SP-49 (cell line): ENCODE measurements around the genes ATP8B3 and SPPL2B.

DNA sequence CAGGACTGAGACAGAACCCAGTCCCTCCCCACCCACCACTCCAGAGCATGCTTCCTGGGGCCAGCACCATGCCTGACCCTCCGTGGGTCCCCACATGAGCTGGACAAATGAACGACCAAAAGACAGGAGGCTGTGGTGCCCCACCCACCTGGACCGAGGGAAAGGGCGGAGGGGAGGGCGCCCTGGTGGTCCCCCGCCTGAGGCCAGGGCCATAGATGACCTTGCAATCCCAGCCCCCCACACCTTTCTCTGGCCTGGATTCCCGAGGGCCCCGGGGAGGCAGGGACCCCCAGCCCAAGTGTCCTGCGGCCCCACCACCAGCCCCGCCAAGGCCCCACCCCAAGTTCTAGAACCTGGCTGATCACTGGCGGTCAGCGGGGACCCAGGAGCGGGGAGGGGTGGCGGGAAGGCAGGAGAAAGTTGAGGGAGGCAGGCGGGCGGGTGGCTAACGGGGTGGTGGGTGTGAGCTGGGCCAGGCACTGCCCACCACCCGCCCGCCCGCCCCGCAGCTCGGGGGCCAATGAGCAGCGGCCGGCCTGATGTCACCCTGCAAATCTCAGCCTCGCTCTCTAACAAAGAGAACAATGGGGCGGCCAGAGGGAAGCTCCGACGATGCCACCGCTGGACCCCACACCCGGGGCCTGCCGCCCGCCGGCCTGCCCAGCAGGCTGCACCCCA lies 1.8 kb downstream of the MEX3D start:
- PRO-cap = bidirectional peak, plus-strand start at position 572 of the sequence, minus-strand start at position 422 of the sequence

DNA sequence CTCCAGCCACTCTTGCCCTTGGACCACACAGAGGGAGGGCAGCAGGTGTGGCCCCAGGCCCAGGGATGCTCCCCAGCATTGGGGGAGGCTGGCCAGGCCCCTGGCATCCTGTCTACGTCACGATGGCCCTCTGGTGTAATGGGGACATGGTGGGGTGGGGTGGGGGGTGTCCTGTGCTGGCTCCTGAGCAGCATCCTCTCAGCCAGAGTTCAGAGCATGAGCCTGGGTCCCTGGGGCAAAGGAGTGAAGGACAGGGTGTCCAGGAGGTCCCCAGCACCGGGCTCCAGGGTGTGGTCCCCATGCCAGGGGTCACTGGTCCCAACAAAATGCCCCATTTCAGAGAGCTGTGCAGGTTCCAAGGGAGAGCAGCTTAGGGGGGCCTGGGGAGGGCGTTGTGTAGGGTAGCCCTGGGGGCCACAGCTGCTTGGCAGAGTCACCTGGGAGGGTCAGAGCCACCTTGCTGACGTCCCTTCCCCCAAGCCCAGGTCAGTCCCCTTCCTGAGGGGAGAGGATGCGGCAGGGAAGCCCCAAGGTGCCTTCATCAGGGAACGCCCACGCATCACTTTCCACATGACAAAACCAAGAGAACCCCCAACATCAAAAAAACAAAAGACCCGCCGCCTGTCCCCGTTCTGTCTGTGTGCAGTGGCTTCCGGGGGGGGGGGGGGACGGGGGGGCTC lies 5.1 kb upstream of the UQCR11 start:
- PRO-cap = no peak

- PRO-cap = unidirectional peak, plus-strand start at chr19:1651355; unidirectional peak, plus-strand start at chr19:1651516
Measured at GRCh38 chr19:1650983-1651616, 1.3 kb downstream of the TCF3 start.

- PRO-cap = no peak
Measured at GRCh38 chr19:1769835-1770096, 16.5 kb downstream of the ONECUT3 start.

DNA sequence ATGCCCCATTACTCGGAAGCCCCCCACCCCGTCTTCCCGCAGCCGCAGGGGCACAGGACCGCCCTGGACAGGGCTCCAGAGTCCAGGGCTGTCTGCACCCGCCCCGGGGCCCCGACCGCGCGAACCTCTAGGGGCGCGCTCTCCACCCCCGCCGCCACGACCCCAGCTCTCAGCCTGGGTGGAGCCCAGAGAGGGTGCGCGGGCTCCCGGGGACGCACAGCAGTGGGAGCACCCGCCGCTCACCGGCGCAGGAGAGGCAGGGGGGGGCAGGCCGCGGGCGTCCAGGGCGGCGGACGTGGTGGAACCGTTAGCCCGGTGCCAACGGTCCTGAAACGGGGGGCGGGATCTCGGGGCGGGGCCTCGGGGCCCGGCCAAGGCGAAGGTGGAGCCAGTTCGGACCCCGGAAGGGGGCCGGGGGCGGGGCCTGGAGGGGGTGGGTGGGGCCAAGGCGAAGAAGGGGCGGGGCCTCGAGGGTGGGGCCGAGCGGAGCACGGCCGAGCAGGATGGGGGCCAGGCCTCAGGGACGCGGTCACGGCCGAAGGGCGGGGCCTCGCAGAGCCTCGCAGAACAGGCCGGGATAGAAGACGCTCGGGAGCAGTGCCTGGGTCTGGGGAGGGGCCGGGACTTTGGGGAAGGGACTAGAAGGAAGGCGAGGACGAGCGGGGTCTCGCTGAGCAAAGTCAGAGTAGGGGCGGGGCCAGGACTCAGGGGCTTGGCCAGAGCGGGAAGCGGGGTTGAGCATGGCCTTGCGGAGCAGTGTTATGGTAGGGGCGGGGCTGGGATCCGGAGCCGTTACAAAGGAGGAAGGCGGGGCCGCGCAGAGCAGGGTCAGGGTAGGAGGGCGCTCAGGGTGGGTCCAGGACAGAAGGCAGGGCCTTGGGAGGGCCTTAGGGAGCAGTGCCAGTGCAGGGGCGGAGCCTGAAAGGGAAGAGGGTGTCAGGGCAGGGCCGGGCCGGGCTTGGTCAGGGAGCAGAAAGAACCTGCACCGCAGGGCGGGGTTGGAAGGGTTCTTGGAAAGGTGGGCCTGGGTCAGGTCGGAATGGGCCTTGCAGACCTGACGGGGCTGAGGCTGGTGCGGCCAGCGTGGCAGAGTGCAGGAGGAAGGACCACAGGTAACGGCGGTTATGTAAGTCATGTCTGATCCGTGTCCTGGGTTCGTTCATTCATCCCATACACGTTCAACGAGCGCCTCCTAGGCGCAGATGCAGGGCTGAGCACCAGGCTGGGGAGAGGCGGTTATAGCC lies at the start of gene ATP8B3:
Gene ATP8B3 (minus strand): TSS at position 334 of the 1,244 bp plus-strand sequence.
- PRO-cap = unidirectional peak, plus-strand start at position 581 of the sequence; bidirectional peak, plus-strand start at position 825 of the sequence, minus-strand start at position 763 of the sequence

GRCh38 chr19:1911753-1912654 lies 6.8 kb downstream of the ADAT3 start:
- PRO-cap = no peak

GRCh38 chr19:1933164-1933675 lies 7.8 kb upstream of the CSNK1G2 start:
- PRO-cap = bidirectional peak, plus-strand start at chr19:1933494, minus-strand start at chr19:1933383

- PRO-cap = no peak
Measured at GRCh38 chr19:1977715-1978201, 36.8 kb downstream of the CSNK1G2 start.

DNA sequence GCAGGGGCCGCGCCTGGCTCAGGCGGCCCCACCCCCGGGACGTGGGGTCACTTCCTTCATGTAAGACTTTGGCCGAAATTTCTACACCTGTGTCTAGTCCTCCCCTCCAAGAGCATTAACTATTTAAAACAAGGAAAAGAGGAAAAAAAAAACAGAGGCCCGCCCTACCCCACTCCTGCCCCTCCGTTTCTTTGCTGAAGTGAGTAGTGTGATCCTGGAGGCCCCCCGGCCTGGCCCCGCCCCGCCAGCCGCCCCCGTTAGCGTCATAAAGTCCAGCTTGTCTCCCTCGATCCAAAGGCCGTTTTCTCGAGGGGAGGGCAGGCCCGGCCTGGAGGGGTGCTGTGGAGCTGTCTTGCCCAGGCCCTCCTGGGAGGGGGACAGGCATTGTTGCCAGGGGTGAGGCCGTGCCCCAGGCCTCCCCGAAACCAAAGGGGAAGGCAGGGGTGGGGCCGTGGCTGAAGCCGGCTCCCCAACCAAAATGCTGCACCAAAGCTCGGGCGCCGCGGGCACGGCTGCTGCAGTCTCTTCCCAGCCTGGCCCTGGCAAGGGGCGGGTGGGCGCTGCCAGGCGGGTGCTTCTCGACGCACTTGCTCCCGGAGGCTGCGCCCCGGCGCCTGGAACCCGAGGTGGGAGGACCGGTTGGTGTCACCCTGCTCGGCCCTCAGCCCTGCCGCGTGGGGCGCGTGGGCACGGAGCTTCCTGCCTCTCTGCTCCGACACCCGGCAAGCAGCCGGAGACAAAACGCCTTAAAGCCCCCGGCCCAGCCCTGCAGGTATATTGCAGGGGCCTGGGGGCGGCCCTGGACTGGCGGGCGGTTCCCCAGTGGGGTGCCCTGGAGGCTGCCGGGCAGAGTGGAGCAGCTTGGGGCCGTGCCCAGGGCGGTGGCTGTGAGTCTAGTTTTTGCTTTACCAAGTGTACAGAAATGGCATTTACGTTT lies 34.9 kb downstream of the BTBD2 start:
- PRO-cap = no peak

- PRO-cap = no peak
Measured at GRCh38 chr19:2051711-2052829, 1.0 kb upstream of the MKNK2 start.

DNA sequence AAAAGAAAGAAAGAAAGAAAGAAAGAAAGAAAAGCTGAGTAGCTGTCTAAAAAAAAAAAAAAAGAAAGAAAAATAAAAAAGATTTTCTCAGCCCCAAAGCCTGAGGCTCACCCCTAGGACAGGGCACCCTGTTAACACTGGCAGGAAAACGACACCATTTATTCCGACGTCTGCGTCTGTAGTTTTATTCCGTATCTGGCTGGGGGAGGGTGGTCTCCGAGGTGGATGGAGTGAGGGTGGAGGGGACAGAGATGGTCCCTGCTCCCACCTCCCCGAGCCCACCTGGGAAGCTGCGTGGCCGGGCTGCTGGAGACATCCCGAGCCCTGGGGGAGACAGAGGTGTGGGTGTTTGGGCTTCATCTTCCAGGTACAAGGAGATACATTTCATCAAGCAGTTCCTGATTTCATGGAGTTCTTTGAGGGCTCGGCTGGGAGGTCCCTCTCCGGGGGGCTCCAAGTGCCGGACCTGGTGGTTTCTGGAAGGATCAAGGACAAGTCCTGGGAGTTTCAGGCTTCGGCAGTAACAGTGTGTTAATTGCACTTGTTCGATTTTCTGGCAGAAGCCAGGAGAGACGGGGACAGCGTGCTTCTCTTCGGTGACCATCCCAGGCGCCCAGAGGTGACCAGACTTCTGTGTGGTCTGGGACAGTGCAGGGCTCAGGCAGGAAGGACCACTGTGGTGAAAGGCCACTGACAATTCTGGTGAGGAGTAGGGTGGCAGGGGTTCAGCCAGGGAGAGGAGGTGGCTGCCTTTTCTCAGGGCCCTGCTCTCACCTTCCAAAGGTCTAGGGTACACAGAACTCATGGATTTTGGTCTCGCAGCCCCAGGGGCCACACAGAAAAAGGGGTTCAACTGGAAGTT lies 20.1 kb upstream of the MKNK2 start:
- PRO-cap = no peak

- PRO-cap = no peak
Measured at GRCh38 chr19:2094994-2095716, 971 bp downstream of the MOB3A start.

DNA sequence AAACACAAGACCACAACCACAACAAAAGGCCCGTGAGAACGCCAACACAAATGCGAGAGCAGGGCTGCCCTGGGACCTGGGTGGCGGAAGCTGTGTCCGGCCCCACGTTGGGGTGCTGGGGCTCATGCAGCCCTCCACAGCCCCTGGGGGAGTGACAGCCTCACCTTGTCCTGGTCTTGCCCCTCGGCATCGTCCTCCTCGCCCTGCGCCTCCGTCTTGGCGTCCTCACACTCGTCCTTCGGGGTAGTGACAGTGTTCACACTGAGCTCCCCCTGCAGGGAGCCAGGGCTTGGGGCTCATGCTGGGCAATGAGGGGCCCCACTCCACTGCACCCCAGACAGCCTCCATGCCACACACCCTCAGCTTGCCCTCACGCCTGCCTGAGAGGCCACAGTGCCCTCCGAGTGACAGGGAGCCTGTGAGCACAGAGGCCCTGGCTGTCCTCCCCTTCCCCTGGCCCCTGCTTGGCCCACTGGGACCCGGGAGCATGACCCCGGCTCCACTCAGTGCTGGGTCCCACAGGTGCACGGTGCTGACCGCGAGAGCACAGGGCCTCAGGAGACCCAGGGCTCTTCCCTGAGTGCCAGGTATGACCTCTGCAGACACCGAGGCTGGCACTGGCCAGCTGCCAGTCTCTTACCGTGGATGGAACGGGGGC lies 16.1 kb downstream of the IZUMO4 start:
- PRO-cap = no peak

GRCh38 chr19:2166440-2167070 lies 2.8 kb downstream of the DOT1L start:
- PRO-cap = no peak

DNA sequence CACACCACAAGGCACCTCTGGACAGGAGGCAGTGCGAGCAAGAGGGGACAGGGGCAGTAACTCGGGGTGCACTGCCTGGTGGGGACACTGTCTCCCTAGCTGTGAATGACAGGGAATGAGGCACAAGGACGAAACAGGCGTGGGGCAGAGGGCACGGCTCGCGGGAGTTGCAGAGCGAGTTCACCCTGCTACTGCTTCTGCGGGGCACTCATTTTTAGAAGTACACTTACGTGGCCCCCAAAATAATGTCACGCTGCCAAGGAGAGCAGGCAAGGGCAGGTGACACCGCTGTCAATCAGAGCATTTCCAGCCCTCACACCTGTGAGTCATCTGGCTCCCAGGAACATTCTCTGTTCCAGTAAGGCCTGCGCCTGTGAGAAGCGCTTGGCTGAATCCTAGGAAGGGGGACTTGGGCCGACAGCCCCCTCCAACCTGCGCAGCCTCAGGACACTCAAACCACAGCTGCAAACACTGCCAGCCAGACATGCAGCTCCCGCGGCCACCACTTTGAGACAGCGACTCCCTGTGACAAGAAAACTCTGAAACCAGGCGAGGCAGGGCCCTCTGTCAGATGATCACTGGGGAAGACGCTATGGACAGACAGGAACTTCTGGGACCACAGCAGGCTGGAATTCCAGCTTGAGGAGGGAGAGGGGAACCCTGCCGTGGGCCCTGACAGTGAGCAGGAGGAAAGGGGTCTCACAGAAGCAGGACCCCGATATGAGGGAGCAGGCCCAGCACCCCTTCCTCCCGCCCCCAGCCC lies 12.7 kb downstream of the DOT1L start:
- PRO-cap = no peak

GRCh38 chr19:2181315-2182135 lies 17.8 kb downstream of the DOT1L start:
- PRO-cap = no peak

DNA sequence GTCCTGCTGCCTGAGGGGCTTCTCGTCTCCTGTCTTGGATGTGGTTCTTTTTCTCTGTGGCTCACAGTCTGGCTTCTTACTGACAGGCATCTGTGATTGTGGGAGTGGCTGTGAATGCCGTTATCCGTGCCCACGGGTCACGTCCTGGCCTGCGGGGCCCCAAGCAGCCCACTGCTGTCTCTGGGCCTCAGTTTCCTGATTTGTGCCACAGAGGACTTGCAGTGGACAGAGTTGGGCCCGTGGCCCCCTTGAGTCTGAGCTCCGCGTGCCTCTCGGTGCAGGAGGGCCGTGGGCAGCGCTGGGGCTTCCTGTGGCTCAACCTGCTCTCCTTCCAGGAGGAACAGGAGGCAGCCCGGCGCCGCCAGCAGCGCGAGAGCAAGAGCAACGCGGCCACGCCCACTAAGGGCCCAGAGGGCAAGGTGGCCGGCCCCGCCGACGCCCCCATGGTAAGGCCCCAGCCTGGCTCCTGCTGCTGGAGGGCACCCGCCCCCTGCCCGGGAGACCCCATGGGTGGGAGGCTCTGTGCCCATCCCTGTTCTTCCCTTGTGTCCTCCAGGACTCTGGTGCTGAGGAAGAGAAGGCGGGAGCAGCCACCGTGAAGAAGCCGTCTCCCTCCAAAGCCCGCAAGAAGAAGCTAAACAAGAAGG lies 25.9 kb downstream of the PLEKHJ1 start:
- PRO-cap = no peak

DNA sequence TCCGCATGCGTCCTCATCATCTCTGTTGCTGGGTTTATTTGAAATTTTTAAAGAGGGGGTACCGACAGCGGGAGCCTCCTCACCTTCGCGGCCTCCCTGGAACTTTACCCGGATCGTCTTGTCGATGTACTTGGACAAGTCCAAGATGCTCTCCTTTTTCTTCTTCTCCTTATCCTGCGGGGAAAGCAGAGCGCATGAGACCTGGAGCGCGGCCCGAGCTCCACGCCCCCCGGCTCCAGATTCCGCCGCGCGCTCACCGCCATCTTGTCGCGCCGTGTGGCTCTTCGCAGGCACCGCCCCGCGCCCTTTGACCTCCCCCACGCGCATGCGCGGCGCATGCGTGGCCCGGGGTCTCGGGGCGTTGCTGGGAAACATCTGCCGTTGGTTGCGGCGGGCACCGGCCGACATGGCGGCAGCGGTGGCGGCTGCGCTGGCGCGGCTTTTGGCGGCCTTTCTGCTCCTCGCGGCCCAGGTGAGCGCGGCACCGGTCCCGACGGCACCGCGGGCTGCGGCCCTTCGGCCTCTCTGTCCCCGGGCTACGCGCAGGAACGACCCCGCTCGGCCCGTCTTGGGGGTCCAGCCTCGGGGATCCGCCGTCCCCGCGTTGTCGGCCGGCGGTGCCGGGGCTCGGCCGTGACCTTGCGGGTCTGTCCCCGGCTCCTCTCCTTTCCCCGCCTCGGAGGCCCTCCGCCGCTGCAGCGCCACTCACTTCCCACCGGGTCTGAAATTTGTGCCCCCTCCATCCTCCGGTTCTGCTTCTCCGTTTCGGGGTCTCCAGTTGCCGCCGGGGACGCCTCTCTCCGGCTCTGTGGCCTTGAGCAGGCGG lies at the start of gene SPPL2B:
Gene SPPL2B (plus strand): TSS at position 381 of the 826 bp plus-strand sequence.
- PRO-cap = bidirectional peak, plus-strand start at position 381 of the sequence, minus-strand start at position 255 of the sequence

GRCh38 chr19:2403324-2403679 lies 24.1 kb downstream of the TIMM13 start:
- PRO-cap = no peak

DNA sequence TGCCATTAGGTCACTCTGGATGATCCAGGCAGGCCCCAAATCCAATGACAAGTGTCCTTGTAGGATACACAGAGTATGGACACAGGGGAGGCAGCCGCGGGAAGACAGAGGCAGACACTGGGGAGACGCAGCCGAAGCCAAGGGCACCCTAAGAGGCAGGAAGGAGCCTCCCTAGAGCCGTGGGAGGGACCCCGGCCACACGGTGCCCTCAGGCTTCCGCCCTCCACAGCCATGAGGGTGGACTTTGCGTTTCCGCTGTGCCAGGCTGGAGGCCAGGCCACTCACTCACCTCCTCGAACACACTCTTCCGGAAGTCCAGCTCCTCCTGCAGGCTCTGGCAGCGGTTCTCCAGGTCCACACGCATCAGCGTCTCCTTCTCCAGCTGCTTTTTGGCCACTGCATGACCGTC lies 10.5 kb upstream of the TIMM13 start:
- PRO-cap = no peak